Gastrocnemius medialis (tissue), 3 donors: ENCODE data around the gene SLC6A11.

GRCh38 chr3:10260036-10260678, 11.9 kb downstream of the TATDN2 start:
- PRO-cap: no peak
- RAMPAGE, long total RNA, 3 experiments: no peak in any of the 3 experiments

GRCh38 chr3:10496458-10497038, 8.8 kb downstream of the ATP2B2 start:
- PRO-cap: no peak
- RAMPAGE, long total RNA, 3 experiments: no peak in any of the 3 experiments

DNA sequence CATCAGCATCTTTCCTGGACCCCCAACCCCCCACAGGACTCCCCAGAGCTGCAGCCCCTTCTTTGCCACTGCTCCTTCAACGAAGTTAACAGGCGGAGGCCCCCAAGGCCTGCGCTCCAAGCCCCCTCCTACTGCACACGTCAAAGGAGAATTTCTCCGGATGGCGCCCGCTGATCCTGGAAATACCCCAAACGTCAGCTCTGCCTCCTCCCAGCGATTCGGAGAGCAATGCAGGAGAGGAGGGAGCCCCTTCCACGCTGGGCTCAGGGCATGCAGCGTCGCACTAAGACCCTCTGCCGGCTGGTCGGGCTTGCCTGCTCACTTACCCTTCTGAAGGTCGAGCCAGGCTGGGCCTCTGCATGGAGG, 1.3 kb downstream of the ATP2B2 start:
- PRO-cap: no peak
- RAMPAGE, long total RNA, 3 experiments: no peak in any of the 3 experiments

DNA sequence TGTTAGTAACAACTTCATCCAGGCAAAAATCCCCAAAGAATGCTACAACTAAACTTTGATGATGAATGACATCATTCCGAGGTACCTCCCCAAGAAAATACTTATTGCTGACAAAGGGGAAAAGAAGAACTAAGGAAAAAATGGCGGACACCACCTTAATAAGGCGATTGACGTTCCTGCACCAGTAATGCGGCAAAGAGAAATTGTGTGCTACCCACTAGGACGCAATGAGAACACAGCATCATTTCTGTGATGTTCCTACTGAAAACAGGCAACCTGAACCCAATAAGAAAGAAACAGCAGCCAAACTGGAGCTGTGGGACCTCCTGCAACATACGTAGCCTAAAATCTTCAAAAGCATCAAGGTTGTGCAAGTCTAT, 78.1 kb upstream of the SLC6A11 start:
- PRO-cap: no peak
- RAMPAGE, long total RNA, 3 experiments: no peak in any of the 3 experiments

DNA sequence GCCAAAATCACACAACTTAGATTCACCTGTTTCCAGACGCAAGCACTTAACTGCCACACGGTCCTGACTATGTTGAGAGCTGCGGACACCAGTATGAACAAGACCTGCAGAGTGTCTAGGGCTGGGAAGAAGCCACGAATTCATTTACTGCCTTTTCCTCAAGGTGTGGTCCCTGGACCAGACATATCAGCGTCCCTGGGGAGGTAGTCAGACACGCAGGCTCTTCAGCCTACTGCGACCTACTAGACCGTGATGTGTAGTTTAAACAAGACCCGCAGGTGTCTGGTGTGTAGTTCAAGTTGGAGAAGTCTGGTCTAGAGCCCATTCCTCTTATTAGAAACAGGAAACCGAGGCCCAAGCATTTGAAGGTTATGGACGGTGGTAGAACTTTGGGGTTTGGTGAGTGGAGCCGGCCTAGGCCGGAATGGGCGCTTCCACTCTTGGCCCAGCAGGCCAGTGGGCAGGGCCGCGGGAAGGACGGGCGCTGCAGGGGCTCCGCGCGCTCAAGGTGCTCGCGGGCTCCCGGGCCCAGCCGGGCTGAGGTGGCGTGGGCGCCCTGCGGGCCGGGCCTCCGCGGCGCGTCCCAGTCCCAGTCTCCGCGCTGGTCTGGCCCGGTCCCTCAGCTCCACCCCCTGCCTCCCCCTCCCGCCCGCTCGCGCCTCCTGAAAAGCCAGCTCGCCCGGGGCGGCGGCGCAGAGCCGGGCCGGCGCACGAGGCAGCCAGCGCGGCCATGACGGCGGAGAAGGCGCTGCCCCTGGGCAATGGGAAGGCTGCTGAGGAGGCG, at the start of gene SLC6A11:
Gene SLC6A11, plus strand, starts transcription at position 693 of the 784 bp plus-strand sequence.
- PRO-cap: no peak
- RAMPAGE, long total RNA, 3 experiments: no peak in any of the 3 experiments

DNA sequence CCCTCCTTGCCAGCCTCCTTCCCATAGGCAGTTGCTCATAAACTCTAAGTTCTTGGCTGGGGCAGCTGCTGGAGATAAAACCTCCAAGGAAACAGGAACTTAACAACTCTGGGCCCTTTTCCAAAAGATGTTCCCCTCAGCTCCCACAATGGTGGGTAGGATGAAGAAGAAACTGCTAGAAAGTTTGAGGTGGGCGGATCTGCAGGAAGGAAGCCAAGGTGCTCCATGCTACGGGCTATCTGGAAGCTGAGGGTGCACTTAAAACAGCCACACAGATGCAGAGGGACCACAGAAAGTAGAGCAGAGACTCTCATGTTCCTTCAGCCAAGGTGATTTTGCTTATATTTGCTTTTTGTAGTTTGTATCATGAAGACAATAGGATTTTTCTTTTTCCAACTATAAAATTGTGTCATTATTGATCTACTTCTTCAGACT, 29.4 kb downstream of the SLC6A11 start:
- PRO-cap: no peak
- RAMPAGE, long total RNA, 3 experiments: no peak in any of the 3 experiments

DNA sequence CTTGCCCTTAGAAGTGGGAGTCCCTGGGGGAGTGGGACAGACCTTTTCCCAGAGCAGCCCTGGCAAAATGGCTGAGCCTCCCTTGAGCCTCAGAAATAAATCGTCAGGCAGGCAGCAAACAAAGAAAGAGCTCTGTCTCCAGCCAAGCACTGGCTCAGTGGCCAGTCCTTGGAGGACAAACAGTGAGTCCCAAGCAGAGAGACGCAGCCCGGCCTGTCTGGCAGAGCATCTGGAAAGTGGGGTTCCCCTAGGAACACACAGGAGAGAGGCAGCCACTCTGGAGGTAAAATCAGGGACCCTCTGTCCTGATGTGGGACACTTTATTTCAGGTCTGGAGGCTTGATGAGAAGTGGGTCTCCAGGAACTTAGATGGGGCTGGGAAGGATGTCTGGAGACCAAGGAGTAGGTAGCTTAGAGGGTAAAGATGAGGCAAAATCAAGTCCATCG, 1.8 kb downstream of the SLC6A1 start:
- PRO-cap: unidirectional peak, plus-strand start at position 199 of the sequence
- RAMPAGE, long total RNA, 3 experiments: no peak in any of the 3 experiments

DNA sequence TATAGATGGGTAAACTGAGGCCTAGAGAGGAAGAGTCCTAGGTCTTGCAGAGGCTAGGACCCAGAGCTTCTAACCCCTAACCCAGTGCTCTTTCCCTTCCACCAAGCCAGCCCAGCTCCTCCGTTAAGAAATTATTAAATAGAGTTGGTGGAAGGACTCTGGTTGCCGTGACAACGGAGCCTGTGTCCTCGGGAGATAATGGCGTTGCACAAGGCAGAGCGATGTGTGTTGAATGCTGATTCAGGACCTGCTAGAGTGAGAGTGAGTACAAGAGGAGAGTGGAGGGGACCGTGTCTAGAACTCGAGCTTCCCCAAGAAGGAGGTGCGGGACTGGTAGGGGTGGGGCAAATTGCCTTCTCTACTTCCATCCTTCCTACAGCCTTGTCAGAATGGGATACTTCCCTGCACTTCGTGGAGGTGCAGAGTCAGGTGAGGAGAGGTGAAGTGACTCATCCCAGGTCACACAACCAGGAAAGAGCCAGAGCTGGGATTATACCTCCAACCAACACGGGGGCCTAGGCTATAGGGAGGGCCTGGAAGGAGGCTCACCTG, 8.6 kb downstream of the SLC6A1 start:
- PRO-cap: no peak
- RAMPAGE, long total RNA, 3 experiments: no peak in any of the 3 experiments

DNA sequence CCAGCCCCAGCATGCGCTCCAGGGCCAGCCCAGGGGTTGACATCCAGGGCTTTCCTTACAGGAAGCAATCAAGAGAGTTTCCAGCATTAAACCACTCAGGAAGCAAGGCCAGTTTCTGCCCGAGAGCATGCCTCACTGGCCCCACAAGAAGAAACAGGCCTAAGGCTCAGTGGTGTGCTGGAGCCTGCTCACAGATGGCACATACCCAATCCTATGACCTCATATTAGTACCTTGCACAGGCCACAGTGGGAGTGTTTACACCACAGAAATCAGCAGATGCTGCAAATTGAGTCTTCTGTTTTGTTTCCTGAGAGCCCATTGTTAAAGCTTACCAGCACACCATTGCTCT, 13.3 kb downstream of the SLC6A1 start:
- PRO-cap: no peak
- RAMPAGE, long total RNA, 3 experiments: no peak in any of the 3 experiments

DNA sequence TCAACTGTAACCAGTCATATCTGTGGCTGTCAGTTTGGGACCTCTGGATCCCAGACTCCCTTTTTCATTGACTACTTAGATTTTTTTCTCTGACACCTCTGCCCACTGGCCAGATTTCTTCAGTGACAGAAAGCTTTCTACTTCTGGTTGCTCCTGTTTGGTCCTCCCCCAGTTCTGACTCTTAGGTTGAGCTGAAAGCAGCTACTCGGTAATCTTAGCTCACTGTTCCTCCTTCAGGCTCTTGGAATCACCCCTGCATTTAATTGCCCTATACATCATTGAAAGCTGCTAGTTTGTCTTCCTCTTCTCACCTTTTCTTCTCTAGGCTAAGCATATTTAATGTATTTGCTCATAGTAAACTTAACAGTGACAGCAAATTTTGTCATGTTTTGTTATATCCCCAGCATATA, 1.0 kb downstream of the ATG7 start:
- PRO-cap: no peak
- RAMPAGE, long total RNA, 3 experiments: no peak in any of the 3 experiments

- PRO-cap: no peak
- RAMPAGE, long total RNA, 3 experiments: no peak in any of the 3 experiments
Measured at GRCh38 chr3:11273608-11274613, 1.7 kb downstream of the ATG7 start.

GRCh38 chr3:11609963-11610794, 33.5 kb downstream of the VGLL4 start:
- PRO-cap: no peak
- RAMPAGE, long total RNA, 3 experiments: no peak in any of the 3 experiments

- PRO-cap: unidirectional peak, plus-strand start at chr3:11718816
- RAMPAGE, long total RNA, 3 experiments: no peak in any of the 3 experiments
Measured at GRCh38 chr3:11718300-11718931, 74.7 kb upstream of the VGLL4 start.

GRCh38 chr3:12155691-12156336, 2.9 kb downstream of the TIMP4 start:
- PRO-cap: bidirectional peak, plus-strand start at chr3:12156067, minus-strand start at chr3:12155949
- RAMPAGE, long total RNA, 3 experiments: no peak in any of the 3 experiments

- PRO-cap: no peak
- RAMPAGE, long total RNA, 3 experiments: no peak in any of the 3 experiments
Measured at GRCh38 chr3:12265847-12266379, 23.0 kb upstream of the PPARG start.

GRCh38 chr3:12397917-12398692, 86.2 kb upstream of the TSEN2 start:
- PRO-cap: no peak
- RAMPAGE, long total RNA, 3 experiments: no peak in any of the 3 experiments

- PRO-cap: no peak
- RAMPAGE, long total RNA, 3 experiments: no peak in any of the 3 experiments
Measured at GRCh38 chr3:12484922-12485448, 705 bp downstream of the TSEN2 start.

DNA sequence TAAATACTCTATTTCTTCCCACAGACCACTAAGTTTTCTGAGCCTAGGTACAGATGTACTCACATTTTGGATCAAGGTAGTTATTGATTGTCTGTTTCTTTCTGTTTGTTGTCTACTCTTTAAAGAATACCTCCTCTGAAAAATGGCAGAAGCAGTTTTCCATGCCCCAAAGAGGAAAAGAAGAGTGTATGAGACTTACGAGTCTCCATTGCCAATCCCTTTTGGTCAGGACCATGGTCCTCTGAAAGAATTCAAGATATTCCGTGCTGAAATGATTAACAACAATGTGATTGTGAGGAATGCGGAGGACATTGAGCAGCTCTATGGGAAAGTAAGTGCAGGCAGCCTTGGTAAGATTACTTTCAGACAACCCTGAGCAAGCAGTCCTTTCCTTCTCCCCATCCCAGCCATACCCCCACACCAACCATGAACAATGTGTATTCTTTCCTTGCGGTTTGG, 5.4 kb downstream of the TSEN2 start:
- PRO-cap: no peak
- RAMPAGE, long total RNA, 3 experiments: no peak in any of the 3 experiments

DNA sequence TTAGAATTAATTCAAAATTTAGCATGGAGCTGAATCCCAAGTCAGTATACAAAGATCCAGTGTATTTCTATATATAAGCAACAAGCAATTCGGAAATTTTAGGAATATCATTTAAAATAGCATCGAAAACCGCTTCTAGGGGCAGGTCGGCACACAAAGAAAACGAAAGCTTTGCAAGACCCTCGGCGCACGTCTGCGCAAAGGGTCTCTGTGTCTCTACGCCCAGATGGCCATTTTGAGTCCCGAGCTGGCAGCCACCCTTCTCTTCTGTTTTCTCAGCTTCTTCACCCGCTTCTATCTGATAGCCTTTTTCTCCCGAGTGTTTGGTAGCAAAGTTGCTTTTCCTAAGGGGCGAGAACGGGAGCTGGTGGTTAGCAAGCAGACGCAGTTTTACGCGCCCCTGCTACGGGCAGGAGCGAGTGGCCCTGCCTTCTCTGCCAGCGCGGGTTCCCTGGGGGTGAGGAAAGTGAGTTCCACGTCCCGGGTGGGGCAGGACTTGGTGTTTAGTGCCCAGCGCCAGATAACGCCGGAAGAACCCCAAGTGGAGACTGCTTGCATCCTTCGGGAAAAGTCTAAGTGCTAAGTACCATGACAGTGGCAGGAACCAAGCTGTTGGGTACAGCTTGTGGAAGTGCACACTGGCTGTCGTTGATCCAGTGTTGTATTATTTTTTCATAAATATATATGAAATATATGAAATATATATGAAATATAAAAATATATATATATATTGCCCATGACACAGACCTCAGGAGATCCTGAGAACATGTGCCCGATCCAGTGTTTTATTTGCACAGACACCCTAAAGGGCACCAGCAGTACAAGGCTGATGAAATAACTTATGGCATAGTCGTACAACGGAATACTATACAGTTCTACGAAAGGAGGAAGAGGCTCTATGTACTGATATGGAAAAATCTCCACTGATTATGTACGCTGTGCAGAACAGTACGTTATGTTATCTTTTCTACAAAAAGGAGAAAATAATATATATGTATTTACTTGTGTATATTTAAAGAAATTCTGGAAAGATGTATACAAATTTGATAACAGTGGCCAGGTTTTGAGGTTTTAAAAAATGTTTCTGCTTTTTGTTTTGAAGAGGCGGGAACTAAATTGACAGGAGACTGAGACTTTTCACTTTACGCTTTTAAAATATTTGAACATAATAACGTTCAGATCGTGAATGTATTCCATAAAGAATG, 2.7 kb upstream of the MKRN2 start:
- PRO-cap: no peak
- RAMPAGE, long total RNA, 3 experiments: no peak in any of the 3 experiments

- PRO-cap: no peak
- RAMPAGE, long total RNA, 3 experiments: no peak in any of the 3 experiments
Measured at GRCh38 chr3:12594734-12595314, 37.9 kb downstream of the MKRN2 start.